ENCODE measurements around a stretch of chr12.

- CAGE, long polyA plus RNA = no peak
- RRBS = no CpG with 5 or more reads among the region's 8 CpGs
These were observed 205.0 kb downstream of the PTPRO start for GRCh38 chr12:15527065-15527870.

- CAGE, long polyA plus RNA = no peak
- RRBS = no CpG with 5 or more reads among the region's 17 CpGs
These were observed 198.9 kb downstream of the EPS8 start for GRCh38 chr12:15590078-15590860.

DNA sequence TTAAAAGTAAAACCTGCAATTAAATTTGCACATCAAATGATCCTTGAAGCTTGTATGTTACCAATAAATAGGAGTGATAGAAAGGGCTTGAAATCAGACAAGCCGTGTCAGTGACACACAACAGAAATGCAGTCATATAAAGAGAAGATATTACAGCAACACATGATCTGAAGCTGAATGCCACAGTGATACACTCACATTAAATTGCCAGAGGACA lies 69.9 kb downstream of the EPS8 start:
- CAGE, long polyA plus RNA = no peak
- RRBS = no CpG with 5 or more reads among the region's 1 CpG

DNA sequence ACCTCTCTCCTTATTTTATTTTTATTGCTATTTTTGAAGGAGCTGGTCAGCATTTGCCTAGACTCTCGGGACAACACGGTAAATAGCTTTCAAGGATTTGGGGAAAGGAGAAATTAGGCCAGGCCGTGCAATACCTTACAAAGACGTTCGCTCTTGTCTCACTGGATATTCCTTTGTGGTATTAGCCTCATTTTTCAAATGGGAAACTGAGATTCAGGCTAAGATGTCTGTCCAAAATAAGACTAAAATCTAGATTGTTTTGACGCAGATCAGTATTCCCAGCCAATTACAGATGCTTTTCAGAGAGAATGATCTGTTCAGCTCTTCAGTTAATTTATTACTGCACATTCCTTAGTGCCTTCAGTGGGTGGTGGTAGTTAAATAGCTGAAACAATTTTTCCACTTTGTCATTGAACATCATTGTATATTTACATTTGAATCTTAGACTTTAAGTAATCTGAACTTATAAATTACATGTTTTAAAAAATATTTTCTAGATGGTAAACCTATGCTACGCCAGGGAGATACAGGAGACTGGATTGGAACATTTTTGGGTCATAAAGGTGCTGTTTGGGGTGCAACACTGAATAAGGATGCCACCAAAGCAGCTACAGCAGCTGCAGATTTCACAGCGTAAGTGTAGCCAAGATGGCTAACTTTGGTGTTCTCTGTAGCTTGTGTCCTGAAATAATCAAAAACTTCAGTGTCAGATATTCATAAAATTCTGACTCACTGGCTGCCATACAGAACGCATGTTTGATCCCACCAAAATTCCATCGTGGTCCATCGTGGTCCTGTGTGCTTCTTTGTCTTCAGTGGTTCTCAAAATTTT lies 1.1 kb downstream of the STRAP start:
- CAGE, long polyA plus RNA = no peak
- RRBS = no CpG with 5 or more reads among the region's 11 CpGs

DNA sequence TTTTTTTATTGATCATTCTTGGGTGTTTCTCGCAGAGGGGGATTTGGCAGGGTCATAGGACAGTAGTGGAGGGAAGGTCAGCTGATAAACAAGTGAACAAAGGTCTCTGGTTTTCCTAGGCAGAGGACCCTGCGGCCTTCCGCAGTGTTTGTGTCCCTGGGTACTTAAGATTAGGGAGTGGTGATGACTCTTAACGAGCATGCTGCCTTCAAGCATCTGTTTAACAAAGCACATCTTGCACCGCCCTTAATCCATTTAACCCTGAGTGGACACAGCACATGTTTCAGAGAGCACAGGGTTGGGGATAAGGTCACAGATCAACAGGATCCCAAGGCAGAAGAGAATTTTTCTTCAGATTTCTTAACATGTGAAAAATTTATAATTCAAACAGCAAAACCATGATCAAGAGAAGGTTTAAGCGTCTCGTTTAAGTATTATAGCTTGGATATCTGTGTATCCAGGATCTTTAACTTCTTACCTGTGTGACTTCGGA lies 944 bp downstream of the DERA start:
- CAGE, long polyA plus RNA = no peak
- RRBS = no CpG with 5 or more reads among the region's 8 CpGs

- CAGE, long polyA plus RNA = no peak
- RRBS = no CpG with 5 or more reads among the region's 4 CpGs
These were observed 45.2 kb downstream of the DERA start for GRCh38 chr12:15956176-15956911.

DNA sequence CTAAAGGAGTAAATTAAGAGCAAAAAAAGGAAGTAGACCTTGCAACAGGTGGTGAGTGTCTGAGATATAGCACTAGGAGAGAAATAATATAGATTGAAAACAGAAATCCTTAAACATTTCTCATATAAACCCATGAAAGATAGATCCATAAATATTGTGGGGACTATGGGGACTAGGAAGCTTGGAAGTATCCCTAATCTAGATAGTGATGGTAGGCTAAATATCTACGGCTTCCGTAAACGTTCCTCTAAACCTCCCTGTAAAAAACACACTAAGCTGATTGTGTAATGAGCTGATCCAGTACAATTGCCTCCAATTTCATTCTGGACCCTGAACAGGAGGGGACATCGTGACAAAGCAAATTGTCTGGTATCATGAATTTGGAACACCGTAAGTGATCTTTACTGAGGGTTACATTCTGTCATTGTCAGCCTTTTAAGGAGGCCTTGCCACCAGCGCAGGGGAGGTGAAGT lies 614 bp upstream of the MGST1 start:
- CAGE, long polyA plus RNA = no peak
- RRBS = no CpG with 5 or more reads among the region's 6 CpGs

DNA sequence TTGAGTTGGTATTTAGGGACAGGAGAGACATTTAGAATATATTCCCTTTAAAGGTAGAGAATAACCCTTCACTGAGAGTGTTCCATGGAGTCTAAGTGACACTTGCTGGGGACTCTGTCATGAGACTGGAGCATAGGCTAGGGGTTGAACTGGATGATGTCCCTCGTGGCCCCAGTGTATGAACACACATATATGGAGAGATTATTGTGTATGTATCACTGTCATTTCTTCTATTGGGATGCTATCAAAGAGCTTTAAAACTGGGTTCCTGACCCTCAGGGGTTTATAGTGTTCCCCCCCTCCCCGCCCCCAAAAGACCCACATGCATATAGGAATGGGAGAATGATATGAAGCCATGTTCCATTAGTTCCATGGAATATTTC lies 13.2 kb downstream of the MGST1 start:
- CAGE, long polyA plus RNA = no peak
- RRBS = no CpG with 5 or more reads among the region's 2 CpGs

DNA sequence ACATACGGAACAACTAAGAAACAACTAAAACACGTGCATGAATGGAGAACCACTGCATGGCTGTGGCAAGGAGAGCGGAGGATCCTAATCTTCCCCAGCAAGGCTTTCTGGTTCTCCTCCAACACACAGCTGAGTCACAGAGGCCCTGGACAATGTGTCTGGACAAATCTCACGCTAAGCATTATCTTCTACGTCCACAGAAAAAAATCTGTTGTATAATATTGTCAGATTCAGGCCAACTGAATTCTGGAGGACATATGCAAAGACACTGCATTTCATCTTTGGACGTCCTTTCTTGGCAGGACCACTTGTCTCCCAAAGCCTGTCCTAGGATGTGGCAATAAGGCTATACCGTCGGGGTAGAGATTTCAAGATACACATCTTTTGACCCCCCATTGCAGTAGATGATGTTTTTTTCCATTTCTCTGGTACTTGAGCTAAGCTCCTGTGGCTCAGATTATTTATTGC lies 19.6 kb downstream of the LMO3 start:
- CAGE, long polyA plus RNA = no peak
- RRBS = no CpG with 5 or more reads among the region's 8 CpGs

DNA sequence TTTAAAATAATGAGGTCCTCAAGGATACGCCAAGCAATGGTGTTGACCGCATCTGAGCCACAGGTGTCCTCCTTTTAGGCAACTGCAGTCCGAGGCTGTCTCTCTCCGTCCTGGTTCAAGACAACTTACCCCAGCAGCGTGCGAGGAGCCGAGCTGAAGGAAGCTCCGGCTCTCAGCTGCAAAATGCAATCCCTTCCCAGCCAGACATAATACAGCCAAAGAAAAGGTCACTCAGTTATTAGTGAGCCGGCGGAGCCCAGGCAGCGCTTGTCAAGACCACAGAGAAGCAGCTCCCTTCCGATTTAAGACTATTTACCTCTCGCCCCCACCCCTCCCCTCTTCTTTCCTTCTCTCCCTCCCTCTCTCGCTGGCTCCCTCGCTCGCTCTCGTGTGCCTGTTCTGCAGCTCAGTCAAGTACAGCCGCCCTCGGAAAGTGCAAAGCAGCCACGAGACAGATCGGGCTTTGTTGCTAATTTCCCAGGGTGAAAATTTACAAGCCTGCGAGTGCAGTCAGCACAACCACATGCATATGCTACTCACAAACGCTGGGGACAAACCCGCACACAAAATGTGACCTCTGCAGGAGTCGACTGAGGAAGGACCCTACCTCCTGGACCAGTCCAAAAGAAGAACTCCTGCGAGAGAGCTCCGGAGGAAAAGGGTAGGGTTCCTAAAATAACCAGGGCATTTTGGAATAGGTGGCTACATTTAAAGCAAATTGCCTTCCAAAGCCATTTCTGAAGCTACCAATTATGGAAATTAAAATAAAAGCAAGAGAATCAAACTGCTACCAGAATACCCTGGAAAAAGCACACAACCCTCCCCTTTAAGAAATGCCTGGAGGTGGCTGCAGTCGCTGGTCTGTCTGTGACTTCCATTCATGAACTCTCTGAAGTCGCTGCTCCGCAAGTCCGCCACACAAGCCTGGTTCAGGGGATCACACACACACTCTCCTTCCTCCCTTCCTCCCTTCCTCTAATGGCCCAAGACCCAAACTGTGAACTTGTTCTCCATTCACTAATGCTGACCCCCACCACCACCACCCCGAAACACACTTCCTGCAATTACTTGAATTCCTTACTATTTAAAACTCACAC lies 596 bp upstream of the LMO3 start:
- CAGE, long polyA plus RNA = no peak
- RRBS = 9% methylated on average over 2 of the region's 32 CpGs

GRCh38 chr12:16609936-16610894 lies 4.3 kb upstream of the LMO3 start:
- CAGE, long polyA plus RNA = no peak
- RRBS = no CpG with 5 or more reads among the region's 8 CpGs

GRCh38 chr12:17574748-17575077 lies 515.3 kb downstream of the RERGL start:
- CAGE, long polyA plus RNA = no peak

GRCh38 chr12:18261712-18262306 lies 491 bp downstream of the PIK3C2G start:
- CAGE, long polyA plus RNA = no peak
- RRBS = no CpG with 5 or more reads among the region's 5 CpGs

DNA sequence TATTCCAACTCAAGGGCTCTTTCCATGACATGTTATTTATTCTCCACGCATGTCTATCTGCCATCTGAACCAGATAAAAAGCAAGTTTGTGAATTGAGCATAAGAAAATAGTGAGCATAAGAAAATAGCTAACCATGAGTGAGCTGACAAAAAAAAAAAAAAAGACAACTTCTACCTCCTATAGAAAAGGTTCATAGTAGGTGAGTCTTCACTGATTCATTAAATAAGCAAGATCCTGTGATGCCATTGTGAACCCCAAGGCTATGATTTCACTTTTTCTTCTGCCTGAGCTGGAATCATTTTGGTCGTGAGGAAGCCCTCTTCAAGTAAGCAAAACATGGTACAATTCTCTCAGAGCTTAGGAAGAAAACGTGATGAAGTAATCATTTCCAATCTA lies 1.1 kb downstream of the PIK3C2G start:
- CAGE, long polyA plus RNA = no peak
- RRBS = no CpG with 5 or more reads among the region's 3 CpGs

GRCh38 chr12:18284517-18285010 lies 23.2 kb downstream of the PIK3C2G start:
- CAGE, long polyA plus RNA = no peak
- RRBS = no CpG with 5 or more reads among the region's 1 CpG

- CAGE, long polyA plus RNA = no peak
- RRBS = no CpG with 5 or more reads among the region's 1 CpG
These were observed 167.5 kb downstream of the PIK3C2G start for GRCh38 chr12:18428791-18429254.

DNA sequence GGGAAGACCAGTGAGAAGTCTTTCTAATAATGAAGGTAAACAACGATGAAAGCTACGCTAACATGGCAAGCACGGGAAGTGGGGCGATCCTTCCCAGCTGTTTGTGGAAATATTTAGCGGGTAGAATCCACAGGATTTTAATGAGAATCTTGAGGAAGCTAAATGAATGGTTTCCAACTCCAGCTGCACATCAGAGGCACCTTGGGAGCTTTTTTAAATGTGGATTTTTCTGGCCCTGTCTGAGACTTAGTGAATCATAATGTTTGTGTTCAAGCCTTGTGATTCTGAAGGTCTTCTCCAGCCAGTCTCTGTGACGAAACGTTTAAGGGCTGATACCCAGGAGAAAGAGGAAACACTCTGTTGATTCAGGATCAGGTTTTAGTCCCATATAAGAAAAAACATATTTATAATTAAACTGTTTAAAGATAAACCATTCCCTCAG lies 169.8 kb downstream of the CAPZA3 start:
- CAGE, long polyA plus RNA = no peak
- RRBS = no CpG with 5 or more reads among the region's 7 CpGs

DNA sequence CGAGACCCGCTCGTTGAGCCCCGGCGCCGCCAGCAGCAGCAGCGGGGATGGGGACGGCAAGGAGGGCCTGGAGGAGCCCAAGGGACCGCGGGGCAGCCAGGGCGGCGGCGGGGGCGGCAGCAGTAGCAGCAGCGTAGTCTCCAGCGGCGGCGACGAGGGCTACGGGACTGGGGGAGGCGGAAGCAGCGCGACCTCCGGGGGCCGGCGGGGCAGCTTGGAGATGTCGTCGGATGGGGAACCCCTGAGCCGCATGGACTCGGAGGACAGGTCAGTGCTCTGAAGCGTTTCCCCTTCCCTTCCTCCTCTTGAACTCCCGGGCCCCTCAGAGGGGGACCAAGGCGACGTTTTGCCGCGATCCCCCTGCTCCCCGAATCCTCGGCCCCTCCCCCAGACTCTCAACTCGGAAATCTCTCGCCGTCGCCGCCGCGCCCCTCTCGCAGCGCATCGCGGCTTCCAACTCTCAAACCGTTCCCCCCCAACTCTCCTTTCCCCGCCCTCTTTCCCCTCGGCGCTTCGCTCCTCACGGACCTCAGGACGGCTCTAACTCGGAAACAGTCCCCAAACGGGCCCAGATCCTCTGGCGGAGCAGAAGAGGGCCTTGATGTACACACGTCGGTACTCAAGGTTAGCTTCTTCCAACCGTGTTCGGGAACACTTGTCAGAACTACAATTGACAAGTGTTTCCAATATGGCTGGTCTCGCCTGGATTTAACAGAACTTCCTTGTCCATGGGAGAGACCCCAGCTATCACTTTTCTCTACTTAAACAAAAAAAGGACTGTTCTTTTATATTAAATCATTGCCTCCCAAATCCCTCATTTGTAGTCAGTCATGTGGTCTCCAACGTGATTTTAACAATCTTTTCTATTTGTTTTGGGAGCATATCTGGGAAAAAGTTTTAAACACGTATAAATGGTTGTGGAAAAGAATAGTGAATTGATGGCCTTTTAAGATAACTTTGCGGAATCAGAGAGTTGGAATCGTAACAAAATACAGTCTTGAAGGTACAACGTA lies 1.1 kb downstream of the AEBP2 start:
- CAGE, long polyA plus RNA = no peak
- RRBS = no CpG with 5 or more reads among the region's 69 CpGs

GRCh38 chr12:19591366-19592190 lies 152.3 kb downstream of the AEBP2 start:
- CAGE, long polyA plus RNA = no peak
- RRBS = no CpG with 5 or more reads among the region's 4 CpGs

DNA sequence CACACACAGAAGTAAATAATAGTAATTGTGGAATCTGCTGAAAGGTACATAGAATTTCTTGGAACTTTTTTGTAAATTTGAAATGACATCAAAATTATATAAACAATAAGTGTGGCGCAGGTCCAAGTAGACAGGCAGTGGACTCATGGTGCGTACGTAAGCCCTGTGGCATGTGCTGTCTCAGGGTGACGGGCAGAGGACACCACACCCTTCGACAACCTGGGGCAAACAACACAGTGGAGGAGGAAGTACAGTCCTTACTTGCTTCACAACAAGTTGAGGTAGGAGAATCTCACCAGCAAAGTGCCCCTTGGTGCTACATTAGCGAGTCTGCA lies 180.9 kb downstream of the AEBP2 start:
- CAGE, long polyA plus RNA = no peak
- RRBS = no CpG with 5 or more reads among the region's 6 CpGs